Occipital lobe (tissue), 2 donors: ENCODE measurements around a stretch of chr16.

GRCh38 chr16:85514976-85515641 is 98.0 kb upstream of the GSE1 start:
- RAMPAGE, long total RNA = no peak

- RAMPAGE, long total RNA = no peak
These were observed 77.8 kb upstream of the GSE1 start for GRCh38 chr16:85535261-85535865.

GRCh38 chr16:85537731-85538355 is 75.3 kb upstream of the GSE1 start:
- RAMPAGE, long total RNA = no peak

- RAMPAGE, long total RNA = no peak
These were observed 59.1 kb upstream of the GSE1 start for GRCh38 chr16:85553946-85554505.

GRCh38 chr16:85554506-85555196 is 58.5 kb upstream of the GSE1 start:
- RAMPAGE, long total RNA = no peak

DNA sequence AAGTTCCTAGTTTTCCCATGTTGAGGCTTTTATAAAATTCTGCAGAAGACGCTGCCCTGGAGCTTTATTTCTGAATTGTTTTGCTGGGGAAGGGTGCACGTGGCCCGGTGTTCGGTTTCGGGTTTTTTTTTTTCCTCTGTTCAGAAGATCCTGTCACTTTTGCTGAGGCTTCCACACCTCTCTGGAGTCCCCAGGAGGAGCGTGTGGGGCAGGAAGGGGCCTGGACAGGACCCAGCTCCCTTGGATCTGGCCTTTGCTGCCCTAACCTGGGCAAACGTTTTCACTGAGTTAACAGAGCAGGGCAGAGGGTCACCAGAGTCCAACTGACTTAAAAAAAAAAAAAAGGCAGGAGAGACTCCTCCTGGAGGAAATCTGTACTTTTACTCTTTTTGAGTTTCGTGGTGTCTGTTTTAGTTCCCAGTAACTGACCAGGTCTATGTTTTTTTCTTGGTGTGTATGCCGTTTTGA is 55.6 kb upstream of the GSE1 start:
- RAMPAGE, long total RNA = no peak

DNA sequence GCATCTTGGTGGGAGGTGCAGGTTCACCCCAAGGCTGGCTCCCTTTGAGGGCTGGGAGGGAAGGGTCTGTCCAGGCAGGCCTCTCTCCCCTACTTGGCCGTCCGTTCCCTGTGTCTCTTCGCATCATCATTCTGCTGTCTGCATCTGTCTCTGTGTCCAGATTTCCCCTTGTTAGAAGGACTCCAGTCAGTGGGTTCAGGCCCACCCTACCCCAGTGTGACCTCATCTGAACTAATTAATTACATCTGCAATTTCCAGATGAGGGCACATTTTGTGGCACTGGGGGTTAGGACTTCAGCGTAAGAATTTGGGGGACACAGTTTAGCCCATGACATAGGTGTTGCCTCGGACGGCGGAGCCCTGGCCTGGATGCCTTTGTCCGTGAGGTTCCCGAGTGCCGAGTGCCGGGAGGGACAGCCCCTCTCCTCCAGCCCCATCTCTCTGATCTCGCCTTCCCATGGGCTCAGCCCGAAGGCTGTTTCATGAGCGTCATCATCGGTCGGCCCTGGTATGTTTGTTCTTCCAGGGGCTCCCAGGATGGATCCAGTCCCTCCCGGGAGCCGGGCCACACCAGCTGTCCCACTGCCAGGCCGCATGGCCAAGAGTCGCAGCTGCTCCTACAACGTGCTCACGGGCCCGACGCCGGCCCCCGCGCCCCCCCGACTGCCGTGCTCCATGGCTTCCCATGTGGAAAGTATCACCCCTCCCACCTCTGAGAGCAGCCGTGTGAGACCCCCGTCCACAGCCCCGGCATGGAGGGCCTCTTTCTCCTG is 26.9 kb upstream of the GSE1 start:
- RAMPAGE, long total RNA = no peak

DNA sequence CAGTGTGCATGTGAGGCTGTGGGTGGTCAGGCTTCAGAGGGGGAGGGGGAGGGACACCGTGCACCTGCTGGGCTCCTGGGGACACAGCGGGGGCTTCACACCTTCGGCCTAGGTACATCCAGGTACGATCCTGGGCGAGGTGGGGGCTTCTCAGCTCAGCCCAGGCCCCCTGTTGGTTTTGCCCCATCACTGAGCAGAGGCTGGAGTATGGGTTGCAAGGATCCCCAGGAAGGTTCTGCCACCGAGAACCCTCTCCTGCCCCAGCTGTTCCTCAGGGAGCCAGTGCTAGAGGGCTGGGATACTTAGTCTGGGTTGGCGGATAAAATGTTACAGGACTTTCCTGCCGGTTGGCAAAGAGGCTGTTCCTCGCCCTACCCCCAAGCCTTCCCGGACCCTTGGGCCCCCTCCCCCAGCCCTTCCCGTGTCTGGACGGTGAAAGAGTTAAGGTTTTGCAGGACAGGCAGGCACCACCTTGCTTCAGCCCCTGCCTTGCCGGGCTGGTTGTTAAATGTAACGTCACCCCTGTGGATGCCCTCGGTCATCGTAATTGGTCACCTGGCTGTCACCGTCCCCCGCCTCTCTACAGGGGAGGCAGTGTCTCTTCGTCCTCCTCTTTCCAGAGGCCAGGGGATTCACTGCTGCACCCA is 25.6 kb upstream of the GSE1 start:
- RAMPAGE, long total RNA = no peak

DNA sequence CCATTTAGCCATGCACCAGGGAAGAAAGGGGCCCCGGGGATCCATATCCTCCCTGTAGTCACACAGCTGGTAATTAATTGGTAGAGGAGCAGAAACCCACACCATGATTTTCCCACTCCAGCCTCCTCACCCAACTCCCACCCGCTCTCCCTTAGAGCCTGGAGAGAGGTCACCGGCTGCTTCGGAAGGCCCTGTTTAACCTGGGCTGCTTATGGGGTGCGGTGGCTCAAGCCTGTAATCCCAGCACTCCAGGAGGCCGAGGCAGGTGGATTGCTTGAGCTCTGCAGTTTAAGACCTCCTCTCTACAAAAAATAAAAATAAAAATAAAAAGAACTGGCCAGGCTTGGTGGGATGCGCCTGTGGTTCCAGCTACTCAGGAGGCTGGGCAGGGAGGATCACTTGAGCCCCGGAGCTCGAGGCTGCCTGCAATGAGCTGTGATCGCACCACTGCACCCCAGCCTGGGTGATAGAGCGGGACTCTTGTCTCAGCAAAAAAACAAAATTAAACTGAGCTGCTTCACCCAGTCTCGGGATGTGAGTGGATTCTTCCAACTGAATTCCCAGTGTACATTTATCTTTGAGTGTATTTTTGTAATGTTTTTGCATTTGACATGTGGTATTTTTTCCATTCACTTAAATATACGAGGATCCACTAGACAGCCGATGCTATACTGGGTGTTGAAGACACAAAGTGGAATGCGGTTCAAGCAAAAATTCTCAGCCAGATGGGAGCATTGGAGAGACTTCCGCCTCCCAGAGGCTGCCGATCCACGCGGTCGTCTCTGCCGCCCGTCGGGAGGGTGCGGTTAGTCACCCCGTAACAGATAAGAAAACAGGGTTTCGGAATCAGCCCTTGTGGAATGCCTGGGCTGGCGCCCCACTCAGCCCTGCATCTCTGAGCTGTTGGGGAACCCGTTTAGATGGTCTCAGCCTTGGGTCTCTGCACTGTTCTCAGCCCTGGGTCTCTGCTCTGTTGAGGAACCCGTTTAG is 7.0 kb downstream of the GSE1 start:
- RAMPAGE, long total RNA = no peak

DNA sequence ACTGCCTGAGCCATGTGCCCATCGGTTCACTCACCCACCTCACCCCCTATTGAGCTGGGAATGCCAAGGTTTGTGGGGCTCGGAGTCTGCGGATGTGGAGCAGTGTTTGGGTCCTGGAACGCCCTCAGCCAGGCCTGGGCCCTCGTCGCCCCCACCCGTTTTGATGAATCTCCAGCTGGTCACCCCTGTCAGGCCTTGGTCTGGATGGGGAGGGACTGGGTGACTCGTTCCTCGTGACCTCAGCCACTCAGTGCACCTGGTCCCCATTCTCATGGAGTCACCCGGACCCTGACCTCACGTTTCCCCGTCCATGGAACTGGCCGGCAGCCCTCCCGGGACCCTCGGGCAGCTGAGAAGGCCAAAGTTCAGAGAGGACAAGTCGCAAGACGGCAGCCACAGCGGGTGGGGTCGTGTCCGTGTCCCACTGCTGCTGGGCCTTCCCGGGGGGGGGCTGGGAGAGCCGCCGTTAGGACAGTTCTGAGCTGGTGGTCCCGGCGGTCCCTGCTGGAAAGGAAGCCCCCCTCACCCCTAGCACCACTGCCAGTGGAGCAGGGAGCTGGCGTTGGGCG is 23.2 kb downstream of the GSE1 start:
- RAMPAGE, long total RNA = no peak

DNA sequence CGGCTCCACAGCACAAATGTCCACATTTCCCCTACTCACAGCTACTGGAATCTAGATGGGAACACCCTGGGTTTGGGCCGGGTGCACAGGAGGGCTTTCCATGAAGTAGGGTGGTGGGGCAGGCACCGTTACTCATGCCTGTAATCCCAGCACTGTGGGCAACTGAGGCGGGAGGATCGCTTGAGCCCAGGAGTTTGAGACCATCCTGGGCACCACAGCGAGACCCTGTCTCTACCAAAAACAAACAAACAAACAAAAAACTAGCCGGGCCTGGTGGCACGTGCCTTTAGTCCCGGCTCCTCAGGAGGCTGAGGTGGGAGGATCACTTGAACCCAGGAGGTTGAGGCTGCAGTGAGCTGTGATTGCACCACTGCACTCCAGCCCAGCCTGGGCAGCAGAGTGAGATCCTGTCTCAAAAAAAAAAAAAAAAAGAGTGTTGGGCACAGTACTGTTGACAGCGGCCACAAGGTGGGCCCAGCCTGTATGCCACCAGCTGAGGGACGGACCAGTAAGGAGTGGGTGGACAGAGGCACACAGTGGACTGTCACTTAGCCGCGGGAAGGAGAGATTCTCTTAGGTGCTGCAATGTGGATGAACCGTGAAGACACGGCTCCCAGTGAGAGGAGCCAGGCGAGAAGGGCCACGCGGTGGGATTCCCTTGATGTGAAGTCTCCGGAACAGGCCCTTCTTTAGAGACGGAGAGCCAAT is 31.0 kb downstream of the GSE1 start:
- RAMPAGE, long total RNA = no peak

GRCh38 chr16:85650689-85651348 is 37.7 kb downstream of the GSE1 start:
- RAMPAGE, long total RNA = no peak

- RAMPAGE, long total RNA = no peak
These were observed 13.6 kb downstream of the GINS2 start for GRCh38 chr16:85675133-85675595.

DNA sequence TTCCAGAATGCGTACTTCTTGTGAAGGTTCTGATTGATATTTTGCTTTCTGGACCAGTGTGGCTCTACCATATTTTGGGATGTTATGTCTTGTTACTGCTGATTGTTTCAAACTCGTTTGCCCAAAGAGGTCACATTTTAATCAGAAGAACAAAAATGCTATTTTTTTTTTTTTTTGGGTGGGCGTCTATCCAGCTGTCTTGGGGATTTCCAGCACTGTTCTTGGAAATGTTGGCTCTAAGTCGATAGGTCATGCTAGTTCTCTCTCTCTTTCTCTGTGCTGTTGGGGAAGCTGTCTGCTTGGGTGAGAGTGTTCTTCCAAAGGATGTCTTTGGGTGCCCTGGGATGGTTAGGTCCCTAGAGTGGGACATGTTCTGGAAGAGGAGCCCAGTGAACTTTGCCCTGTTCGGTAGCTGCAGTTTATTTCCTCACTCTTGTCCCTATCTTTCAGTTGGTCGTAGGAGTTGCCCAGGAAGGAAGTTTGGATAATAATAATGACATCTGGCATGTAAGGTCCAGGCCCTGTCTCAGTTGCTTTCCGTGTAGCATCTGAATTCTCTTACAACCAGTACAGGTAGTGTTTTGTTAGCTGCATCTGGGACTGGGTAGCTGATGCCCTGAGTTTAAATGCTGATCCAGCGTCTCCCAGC is 2.9 kb downstream of the IRF8 start:
- RAMPAGE, long total RNA = no peak

- RAMPAGE, long total RNA = no peak
These were observed 134.1 kb downstream of the IRF8 start for GRCh38 chr16:86032929-86033523.

DNA sequence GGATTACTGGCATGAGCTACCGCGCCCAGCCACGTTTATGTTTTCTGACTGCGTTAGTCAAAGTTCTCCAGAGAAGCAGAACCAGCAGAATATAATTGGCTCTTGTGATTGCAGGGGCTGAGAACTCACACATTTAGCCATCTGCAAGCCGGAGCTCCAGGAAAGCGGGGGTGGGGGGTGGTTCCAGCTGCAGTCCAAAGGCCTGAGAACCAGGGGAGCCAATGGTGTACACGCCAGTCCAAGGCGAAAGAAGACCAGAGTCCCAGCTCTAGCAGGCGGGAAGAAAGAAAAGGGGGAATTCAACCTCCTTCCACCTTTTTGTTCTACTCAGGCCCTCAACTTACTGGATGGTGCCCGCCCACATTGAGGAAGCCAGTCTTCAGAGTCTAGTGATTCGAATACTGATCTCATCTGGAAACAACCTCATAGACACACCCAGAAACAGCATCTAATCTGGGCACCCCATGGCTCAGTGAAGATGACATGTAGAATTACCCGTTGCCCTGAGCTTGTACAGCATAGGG is 263.7 kb downstream of the IRF8 start:
- RAMPAGE, long total RNA = no peak

GRCh38 chr16:86240747-86240946 is 269.7 kb upstream of the FOXF1 start:
- RAMPAGE, long total RNA = no peak

DNA sequence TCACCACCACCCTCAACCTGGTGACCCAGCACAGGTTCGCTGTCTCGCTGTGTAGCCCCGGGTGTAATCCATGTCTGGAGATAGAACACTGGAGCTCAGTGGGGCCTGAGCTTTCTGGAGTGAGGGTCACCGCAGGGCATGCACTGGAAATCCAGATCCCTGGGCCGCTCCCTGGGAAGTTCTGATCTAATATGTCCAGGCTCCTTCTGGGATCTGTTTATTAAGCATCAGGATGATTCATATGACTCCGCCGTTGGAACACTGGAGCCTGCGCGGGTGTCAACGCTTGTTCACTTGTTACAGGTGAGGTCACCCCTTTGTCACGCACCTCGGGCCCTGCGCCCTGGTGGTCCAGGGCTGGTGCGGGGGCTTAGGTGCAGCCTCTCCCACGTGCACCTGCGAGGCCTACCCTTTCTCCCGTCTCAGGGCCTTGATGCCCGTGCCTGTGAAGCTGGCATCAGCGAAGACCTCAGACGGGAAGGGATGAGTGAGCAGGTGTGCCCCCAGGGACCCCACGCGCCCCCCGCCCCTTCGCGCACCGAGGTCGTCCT is 224.2 kb upstream of the FOXF1 start:
- RAMPAGE, long total RNA = no peak

- RAMPAGE, long total RNA = no peak
These were observed 209.6 kb upstream of the FOXF1 start for GRCh38 chr16:86300781-86301106.

DNA sequence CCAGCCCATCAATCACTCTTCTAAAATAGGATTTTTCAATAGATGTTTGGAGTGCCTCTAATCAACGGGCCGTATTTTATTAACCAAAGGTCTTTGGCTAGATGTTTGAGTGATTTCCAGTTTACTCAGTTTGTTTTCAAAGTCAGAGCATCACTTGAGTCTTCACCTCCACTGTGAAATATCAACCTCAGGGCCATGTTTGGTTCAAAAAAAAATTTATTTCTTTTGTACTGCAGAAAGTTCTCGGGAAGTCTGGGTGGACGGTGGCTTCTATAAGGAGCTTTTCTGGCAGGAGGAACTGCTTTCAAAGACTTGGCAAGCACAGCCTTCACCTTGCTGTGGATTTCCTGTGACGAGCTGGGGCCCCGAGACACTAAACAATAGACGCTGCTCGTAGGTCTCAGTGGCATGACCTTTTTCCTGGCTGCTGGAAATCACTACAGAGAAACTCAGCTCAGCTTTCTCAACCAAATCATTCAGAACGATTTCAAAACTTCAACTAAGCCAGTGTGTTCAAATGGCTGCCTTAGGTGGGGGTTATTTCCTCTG is 95.1 kb upstream of the FOXF1 start:
- RAMPAGE, long total RNA = no peak